Liver (tissue), 9 donors: ENCODE measurements around a stretch of chr2.

- PRO-cap, 5 experiments: no peak in any of the 5 experiments
- RAMPAGE, long total RNA, 2 experiments: no peak in any of the 2 experiments
- RRBS: no CpG with 5 or more reads among the region's 14 CpGs
These were observed 10.3 kb upstream of the HES6 start for GRCh38 chr2:238249981-238250753.

DNA sequence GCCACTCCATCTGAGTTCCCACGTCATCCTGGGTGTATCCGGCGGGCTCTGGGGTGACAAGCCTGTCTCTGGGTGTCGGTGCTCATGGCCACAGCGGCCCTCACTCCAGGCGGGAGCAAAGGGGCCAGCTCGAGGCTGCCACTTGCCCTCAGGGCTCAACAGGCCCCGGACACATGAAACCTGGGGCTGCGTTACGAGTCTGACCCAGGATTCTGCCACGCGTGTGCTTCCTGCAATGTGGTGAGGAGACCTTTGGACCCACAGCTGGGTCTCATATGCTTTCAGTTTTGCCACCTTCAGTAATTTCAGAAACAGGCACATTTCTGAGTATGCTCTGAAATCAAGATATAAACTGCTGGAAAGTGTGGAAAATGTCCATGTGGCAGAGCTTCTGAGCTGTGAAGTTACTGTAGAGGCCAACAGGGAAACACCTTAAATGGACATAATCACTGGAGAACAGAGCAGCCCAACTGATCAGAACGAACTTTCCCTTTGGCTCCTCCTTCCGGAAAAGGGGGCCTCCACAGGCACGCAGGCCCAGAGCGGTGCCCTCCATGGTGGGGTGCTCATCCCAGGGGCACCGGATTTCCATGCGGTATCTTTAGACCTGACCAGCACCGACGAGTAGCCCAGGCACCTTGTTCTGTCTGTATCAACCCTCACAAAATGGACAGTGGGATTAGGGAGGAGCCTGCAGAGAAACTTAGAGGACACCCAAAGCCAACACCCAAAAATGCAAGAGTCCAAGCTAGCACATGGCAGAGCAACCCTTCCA, 14.1 kb downstream of the PER2 start:
- PRO-cap, 5 experiments: peak in 1 of 5 experiments; most common minus-strand start position 175 of the sequence (in 1)
- RAMPAGE, long total RNA, 2 experiments: no peak in any of the 2 experiments
- RRBS: 83% methylated on average over 3 of the region's 20 CpGs

DNA sequence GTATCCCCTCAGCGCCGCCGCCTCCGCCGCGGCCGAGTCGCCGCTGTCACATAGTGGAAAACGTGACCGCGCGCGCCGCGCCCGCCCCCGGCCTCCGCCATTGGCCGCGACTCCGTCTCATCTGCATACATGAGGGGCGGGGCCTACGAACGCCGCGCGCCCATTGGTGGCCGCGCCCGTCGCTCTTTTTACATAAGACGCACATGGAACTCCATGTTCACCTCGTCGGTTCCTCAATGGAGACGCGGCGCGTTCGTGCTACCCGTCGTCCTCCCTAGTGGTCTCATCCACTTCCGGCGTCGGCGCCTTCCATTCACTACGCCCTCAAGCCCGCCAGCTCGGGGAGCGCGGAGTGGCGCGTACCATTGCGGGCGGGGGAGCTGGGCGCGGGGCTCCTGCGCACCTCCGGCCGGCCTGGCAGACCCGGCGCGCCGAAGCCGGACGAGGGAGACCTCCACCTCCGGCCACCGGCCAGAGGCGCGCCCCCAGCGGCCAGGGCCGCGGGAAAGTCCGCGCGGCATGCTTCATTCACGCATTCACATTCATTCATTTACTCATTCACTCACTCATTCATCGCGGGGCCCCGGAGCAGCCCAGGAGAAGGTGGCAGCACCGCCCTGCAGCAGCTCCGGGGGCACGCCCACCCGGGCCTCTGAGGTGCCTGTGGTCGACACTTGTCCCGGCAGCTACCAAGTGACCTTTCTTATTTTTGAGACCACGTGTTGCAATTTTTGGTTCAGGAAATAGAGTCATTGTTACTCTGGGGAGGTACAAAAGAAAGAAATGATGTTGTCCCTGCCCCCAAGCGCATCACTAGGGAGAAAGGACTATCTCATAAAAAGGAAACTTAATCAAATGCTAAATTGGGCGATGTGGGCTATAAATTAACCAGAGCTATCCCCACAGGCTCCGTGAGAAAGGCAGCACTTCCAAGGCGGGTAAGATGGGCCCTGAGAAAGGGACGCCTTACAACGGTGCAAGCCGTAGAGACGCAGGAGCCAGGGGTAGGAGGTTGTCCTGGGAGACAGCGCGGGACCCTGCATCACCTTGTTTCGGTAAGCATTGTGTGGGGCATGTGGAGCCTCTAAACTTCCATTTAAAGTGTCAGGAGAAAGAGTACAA, 694 bp upstream of the PER2 start:
- PRO-cap, 5 experiments: peak in 5 of 5 experiments; most common plus-strand start position 236 of the sequence (in 5); most common minus-strand start position 52 of the sequence (in 5)
- RAMPAGE, long total RNA, 2 experiments: no peak in any of the 2 experiments
- RRBS: 3% methylated on average over 15 of the region's 98 CpGs

DNA sequence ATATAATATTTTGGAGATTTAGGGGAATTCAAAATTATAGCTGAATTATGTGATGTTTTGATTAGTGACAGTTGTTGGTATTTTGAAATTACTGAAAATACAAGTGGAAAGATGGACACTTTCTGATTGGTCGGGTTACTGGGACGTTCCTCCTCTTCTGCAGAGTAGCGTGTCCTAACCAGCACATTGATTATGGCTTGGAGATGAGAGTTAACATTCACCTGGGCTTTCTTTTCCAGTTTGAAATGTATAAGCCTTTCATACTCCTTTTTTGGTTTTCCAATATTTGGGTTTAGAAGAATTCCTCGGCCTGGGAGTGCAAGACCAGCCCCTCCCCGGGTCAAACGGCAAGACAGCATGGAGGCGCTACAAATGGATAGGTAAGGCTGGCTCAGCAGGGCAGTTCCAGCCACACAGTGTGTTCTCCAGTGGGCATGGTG, 28.7 kb downstream of the TRAF3IP1 start:
- PRO-cap, 5 experiments: no peak in any of the 5 experiments
- RAMPAGE, long total RNA, 2 experiments: no peak in any of the 2 experiments
- RRBS: no CpG with 5 or more reads among the region's 7 CpGs

DNA sequence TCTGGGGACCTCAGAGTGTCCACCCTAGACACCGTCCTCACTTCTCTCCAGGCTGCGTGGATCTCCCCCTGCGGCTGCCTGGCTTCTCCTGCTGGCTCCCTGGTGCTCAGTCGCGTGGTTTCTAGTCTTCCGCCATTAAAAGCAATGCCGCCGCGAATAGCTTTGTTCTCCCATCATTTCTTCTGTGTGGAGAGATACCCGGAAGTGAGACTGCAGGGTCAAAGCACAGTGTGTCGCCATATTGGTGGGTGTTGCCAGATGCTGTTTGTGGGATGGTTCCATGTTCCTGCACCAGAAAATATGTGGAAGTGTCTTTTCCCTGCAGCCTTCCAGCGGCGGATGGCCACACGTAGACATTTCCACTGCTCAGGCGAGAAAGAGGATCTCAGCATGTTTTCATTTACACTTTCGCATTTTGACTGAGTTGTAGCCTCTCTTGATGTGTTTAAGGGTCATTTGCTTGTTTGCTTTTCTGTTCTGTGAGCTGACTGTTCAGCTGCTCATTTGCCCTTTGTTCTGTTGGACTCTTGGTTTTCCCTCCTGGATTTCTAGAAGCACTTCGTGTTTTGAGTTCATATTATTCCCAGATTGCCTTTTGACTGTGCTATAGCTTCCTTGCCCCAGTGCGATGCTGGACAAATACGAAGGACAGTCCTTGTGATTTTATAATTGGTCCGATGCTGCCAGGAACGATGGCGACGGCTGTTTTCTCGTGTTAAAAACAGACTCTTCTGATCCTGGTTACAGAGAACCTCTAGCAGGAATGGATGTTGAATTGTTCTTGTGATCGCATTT, 22.8 kb upstream of the ASB1 start:
- PRO-cap, 5 experiments: peak in 3 of 5 experiments; most common plus-strand start position 530 of the sequence (in 1); most common minus-strand start position 387 of the sequence (in 1)
- RAMPAGE, long total RNA, 2 experiments: no peak in any of the 2 experiments
- RRBS: no CpG with 5 or more reads among the region's 25 CpGs

DNA sequence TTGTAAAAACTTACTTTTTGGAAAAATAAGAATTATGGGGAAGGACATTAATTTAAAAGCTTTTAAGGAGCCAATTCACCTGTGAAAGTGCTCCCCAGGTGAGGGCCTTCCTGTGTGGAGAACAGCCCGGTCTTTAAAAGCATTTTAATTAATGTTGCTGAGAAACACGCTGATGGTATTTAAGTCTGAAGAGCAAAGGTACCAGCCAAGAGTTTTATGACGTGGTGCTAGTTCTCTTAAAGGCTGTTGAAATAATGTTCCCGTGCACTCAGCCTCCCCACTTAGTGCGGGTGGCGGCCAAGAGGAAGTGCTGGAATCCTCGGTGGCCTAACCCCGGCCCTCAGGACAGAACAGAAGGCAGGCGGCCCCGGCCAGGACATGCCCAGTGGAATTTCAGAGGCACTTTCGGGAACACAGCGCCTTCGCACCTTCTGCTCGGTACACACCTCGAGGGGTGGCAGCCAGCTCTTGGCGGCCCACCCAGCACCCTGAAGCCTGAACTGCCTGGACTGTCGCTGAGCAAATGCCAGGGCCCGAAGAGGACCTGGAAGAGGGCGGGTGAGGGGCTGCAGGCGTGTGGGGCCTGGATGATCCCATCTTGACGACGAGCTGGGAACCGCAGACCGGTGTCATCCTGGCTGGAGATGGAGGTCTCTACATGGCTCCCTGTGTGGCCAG, 142.8 kb downstream of the ASB1 start:
- PRO-cap, 5 experiments: no peak in any of the 5 experiments
- RAMPAGE, long total RNA, 2 experiments: no peak in any of the 2 experiments
- RRBS: no CpG with 5 or more reads among the region's 24 CpGs

GRCh38 chr2:238601325-238601965, 174.7 kb downstream of the ASB1 start:
- PRO-cap, 5 experiments: no peak in any of the 5 experiments
- RAMPAGE, long total RNA, 2 experiments: no peak in any of the 2 experiments
- RRBS: no CpG with 5 or more reads among the region's 11 CpGs

GRCh38 chr2:238699849-238700514, 147.9 kb upstream of the TWIST2 start:
- PRO-cap, 5 experiments: peak in 4 of 5 experiments; most common plus-strand start chr2:238700300 (in 4); most common minus-strand start chr2:238700143 (in 1)
- RAMPAGE, long total RNA, 2 experiments: no peak in any of the 2 experiments
- RRBS: 50% methylated on average over 1 of the region's 18 CpGs

- PRO-cap, 5 experiments: peak in 2 of 5 experiments; most common minus-strand start chr2:238703873 (in 2)
- RAMPAGE, long total RNA, 2 experiments: no peak in any of the 2 experiments
- RRBS: no CpG with 5 or more reads among the region's 4 CpGs
These were observed 144.3 kb upstream of the TWIST2 start for GRCh38 chr2:238703660-238703998.

GRCh38 chr2:238846386-238847437, 1.2 kb upstream of the TWIST2 start:
- PRO-cap, 5 experiments: no peak in any of the 5 experiments
- RAMPAGE, long total RNA, 2 experiments: no peak in any of the 2 experiments
- RRBS: 8% methylated on average over 47 of the region's 101 CpGs

DNA sequence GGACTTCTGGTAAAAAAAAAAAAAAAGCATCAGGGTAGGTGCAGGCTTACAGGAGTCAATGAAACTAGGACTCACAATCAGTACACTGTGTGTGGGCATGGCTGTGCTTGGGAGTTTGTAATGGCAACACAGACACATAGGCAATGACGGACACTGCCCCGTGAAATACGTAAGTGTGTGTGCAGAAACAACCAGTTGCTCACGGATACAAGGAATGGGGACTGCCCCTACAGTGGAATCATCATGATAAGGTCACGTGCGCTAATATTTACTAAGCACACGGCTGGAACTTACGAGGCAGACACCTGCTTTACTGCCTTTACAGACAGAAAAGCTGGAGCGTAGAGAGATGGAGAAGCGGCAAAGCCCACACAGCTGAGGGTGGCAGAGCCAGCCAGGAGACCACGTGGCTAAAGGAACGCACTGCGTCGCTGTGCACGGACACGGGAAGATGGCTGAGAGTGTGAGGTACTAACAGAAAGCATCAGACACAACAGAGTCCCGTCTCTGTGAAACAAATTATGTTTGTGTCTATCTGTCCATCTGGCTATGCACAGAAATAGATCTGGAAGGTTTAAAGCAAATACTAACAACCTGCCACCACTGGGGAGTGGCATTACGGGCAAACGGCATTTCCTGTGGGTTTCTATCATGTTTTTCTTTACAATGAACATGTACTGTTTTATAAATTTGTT, 261.9 kb downstream of the TWIST2 start:
- PRO-cap, 5 experiments: no peak in any of the 5 experiments
- RAMPAGE, long total RNA, 2 experiments: no peak in any of the 2 experiments
- RRBS: no CpG with 5 or more reads among the region's 19 CpGs

DNA sequence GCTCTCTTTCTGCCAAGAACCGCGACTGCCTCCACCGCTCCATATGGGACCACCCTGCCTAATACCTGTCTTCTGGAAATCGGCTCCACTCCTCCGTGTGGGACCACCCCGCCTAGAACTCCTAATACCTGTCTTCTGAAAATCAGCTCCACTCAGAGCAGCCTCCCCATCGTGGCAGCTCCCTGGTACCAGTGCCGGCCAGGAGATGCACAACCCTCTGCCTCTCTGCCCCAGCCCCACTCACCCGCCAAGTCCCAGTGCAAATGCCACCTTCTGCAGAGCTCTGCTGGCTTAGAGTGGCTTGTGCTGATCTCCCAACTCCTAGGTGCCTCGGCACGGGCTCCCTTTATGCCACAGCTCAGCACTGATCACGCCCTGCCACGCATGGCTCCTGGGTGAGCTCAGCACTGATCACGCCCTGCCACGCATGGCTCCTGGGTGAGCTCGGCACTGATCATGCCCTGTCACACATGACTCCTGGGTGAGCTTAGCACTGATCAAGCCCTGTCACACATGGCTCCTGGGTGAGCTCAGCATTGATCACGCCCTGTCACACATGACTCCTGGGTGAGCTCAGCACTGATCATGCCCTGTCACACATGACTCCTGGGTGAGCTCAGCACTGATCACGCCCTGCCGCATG, 258.5 kb downstream of the HDAC4 start:
- PRO-cap, 5 experiments: no peak in any of the 5 experiments
- RAMPAGE, long total RNA, 2 experiments: no peak in any of the 2 experiments
- RRBS: no CpG with 5 or more reads among the region's 19 CpGs

GRCh38 chr2:239232299-239233273, 168.2 kb downstream of the HDAC4 start:
- PRO-cap, 5 experiments: no peak in any of the 5 experiments
- RAMPAGE, long total RNA, 2 experiments: no peak in any of the 2 experiments
- RRBS: no CpG with 5 or more reads among the region's 8 CpGs

GRCh38 chr2:239246762-239247406, 153.9 kb downstream of the HDAC4 start:
- PRO-cap, 5 experiments: no peak in any of the 5 experiments
- RAMPAGE, long total RNA, 2 experiments: no peak in any of the 2 experiments
- RRBS: no CpG with 5 or more reads among the region's 26 CpGs

DNA sequence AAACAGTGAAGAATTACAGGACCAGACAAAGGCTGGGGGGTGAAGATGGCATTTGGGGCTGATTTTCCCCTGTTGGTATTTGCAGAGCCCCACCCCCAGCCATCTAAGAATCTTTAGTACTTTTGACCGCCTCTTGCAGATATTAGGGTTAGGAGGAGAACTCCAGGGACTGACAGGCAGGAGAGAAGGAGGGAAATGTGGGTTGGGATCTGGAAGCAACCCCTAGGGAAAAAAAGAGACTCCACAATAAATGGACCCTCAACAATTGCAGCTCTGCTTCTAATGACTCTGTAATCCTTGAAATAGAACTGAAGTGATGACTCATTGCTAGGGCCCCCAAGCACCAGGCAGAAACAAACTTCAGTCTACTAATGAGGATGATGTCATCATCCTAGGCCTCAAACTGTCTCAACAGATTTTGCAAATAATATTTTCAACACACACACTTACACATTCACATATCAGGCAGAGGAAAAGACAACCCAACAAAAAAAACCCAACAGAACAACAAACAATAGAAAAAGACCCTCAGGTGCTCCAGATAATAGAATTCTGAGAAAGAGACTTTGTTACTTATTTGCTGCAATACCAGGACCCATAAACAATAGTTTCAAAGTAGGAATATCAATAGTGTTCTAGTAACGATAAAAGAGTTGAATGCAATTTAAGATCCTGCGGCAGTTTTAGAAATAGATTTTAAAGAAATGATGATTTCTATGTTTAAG, 143.3 kb downstream of the HDAC4 start:
- PRO-cap, 5 experiments: no peak in any of the 5 experiments
- RAMPAGE, long total RNA, 2 experiments: no peak in any of the 2 experiments
- RRBS: no CpG with 5 or more reads among the region's 3 CpGs

- PRO-cap, 5 experiments: no peak in any of the 5 experiments
- RAMPAGE, long total RNA, 2 experiments: no peak in any of the 2 experiments
- RRBS: no CpG with 5 or more reads among the region's 7 CpGs
These were observed 118.5 kb downstream of the HDAC4 start for GRCh38 chr2:239281848-239283180.

GRCh38 chr2:239295691-239296094, 105.1 kb downstream of the HDAC4 start:
- PRO-cap, 5 experiments: no peak in any of the 5 experiments
- RAMPAGE, long total RNA, 2 experiments: no peak in any of the 2 experiments
- RRBS: no CpG with 5 or more reads among the region's 3 CpGs

GRCh38 chr2:239296095-239297060, 104.4 kb downstream of the HDAC4 start:
- PRO-cap, 5 experiments: no peak in any of the 5 experiments
- RAMPAGE, long total RNA, 2 experiments: no peak in any of the 2 experiments
- RRBS: 30% methylated on average over 3 of the region's 20 CpGs

- PRO-cap, 5 experiments: peak in 2 of 5 experiments; most common plus-strand start chr2:239299369 (in 1); most common minus-strand start chr2:239299489 (in 2)
- RAMPAGE, long total RNA, 2 experiments: no peak in any of the 2 experiments
- RRBS: 61% methylated on average over 4 of the region's 21 CpGs
These were observed 101.4 kb downstream of the HDAC4 start for GRCh38 chr2:239299177-239300006.

- PRO-cap, 5 experiments: no peak in any of the 5 experiments
- RAMPAGE, long total RNA, 2 experiments: no peak in any of the 2 experiments
- RRBS: no CpG with 5 or more reads among the region's 7 CpGs
These were observed 94.6 kb downstream of the HDAC4 start for GRCh38 chr2:239306249-239306641.